SP-49 (cell line): ENCODE measurements around a stretch of chr5.

DNA sequence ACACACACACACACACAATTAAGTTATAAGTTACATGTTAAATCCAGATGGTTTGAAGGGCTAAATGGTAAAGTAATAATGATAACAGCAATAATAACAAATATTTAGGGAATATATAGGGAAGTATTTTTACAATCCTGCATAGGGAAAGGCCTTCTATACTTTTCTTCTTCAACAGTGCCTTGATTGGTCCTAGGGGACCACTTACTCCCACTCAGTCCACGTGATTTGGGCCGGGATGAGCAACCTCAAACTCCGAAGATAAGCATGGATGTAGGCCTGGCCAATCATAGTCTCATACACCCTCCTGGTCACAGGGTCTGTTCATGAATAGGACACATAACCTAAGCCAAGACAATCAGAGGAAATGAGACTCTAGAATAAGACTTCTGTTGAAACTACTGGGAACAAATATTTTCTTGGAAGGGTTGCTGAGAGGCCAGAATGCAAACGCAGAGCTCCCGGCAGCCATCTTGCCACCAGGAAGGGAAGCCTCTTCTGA is 68.2 kb downstream of the ARL15 start:
- PRO-cap = no peak

- PRO-cap = no peak
Measured at GRCh38 chr5:54303728-54304182, 6.6 kb downstream of the ARL15 start.

GRCh38 chr5:54390605-54391140 is 64.8 kb upstream of the HSPB3 start:
- PRO-cap = no peak

- PRO-cap = no peak
Measured at GRCh38 chr5:54533369-54534618, 16.2 kb downstream of the SNX18 start.

DNA sequence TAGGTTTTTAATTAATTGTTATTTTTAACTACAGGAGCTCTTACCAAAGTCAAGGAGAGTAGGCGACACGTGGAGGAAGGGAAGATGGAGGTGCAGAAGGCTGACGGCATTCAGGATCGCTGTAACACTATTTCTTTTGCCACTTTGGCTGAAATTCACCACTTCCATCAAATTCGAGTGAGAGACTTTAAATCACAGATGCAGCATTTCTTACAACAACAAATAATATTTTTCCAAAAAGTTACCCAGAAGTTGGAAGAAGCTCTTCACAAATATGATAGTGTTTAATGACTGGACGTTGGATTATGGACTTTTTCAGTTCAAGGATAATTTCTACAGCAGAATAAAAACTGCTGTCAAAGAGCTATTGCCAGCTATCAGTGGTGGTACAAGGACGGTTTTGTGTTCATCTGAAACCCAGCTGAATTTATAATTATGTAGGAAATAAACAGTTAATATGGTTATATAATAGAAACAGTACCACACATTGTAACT is 25.6 kb downstream of the SNX18 start:
- PRO-cap = no peak

DNA sequence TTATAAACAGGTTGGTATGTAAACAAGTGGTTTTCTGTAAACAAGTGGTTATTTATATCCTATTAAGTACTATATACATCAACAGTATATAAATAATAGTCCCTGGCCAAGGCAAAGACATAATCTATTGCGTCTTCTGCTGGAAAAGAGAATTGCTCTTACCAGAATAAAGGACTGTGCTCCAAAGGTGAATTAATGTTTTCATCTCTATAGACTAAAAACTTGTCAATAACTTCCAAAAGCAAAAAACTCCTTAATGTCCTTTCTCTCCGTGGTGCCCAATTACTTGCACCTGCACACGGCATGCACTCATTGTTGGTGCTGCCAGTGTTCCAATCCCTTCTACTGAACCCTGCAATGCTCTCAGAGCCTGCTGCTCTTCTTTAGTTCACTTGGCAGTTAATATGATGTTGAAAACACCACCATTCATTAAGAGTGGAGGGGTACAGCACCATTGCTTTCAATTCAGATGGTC is 69.8 kb downstream of the SNX18 start:
- PRO-cap = no peak

- PRO-cap = no peak
Measured at GRCh38 chr5:54774510-54774724, 211.0 kb downstream of the ESM1 start.

DNA sequence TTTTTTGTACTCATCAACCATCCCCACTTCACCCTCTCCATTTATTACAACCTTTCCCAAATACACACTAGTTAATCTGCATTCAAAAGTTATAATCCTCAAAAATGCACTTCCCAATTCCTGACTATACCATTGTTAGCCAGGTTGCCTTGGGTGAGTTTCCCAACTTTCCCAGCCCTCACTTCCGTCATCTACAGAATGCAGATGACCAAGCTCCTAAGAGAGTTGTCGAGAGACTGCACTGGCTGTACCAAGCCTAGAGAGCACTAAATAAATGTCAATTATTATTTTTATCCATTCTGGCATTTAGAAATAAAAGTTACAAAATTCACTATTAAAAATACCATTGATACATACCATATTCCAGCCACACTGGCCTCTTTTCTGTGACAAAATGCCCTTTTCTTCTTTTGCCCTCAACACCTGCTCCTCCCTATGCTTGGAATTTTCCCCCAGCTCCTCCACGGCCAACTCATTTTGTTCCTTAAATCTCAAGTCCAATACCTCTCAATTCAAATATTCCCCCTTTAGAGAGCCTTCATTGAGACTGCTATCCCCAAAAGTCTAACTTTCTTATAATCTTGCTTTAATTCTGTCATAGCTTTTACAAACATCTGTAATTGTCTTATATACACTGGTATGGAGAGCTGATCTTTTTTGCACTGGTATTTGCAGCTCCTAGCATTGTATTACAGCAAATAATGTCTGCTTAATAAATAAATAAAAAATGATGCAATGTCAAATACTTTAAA is 11.2 kb downstream of the PLPP1 start:
- PRO-cap = no peak

- PRO-cap = bidirectional peak, plus-strand start at chr5:55535183, minus-strand start at chr5:55535021
Measured at GRCh38 chr5:55535123-55535299, 247 bp upstream of the PLPP1 start.

DNA sequence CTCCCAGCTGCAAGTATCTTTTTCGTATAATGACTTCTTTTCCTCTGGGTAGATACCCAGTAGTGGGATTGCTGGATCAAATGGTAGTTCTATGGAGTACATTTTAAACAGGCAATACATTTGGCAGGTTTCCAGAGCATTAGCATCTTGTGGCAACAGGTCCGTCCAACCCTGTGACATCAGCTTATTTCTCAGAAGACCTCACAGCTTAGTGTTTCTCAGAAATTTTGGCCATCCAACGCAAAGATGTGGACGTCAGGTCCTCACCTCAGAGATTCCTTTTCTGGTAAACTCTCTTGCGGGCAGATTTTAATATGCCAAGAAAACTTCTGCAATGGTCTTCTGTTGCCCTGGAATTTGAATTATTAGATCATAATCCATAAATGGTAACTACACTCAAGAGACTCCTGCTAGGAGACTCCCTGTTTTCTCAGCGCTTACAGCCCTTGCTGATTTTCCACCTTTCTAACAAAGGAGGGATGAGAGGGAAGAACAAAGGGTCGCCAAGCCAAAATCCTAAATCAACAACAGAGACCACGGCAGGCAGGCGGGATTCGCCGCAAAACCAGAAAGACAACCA is 34.0 kb upstream of the PLPP1 start:
- PRO-cap = no peak

DNA sequence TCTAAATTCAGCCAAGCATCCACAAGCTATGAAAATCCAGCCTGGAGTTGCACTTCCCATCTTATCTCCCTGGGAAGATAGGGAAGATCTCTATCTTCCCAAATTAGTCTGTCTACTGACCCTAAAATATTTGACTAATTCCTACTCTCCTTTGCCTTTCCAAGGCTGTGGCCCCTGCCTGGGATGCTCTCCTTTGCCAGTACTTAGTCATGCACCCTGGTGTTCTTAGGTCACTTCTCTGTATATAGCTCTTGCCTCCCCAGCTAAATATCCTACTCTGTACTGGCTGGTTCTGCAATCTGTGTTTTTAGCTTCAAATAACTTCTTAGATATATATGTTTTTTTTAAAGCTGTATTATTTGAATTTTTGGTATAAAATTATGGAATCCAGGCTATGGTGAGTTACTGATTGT is 44.1 kb upstream of the PLPP1 start:
- PRO-cap = no peak

- PRO-cap = no peak
Measured at GRCh38 chr5:55969358-55969861, 25.4 kb downstream of the IL6ST start.

DNA sequence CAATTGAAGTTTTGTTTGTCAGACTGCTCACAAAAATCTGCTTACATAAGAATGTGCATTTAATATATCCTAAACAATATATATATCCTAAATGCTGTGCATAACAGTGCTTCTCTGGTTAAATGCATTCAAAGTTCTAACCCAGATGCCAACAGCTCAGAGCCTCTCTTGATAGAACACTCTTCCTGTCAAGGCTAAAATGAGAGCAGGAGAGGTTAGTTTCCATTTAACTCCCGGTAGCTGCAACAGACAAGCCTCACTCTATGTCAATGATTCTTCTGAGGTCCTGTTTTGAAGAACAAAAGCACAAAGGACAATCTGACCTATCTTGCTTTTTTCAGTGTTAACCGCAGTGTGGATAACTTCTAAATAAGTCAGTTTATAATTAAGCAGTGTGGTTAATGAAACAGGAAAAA is 80.8 kb downstream of the ANKRD55 start:
- PRO-cap = no peak

DNA sequence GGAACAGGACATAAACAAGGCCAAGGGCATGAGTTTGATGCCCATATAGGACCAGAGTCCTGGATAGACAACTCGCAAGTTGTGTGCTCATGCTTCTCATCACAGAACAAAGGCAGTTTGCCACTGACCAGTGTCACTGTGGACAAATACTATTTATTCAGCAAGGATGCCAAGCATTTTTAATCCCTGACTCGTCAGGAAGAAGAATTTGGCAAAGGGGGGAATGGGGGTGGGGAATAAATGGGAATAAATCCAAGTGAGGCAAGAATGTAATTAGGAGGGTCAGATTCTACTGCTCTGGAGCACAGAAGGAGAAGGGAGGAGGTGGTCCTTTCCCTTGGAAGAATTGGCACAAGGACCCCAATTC is 46.8 kb upstream of the ANKRD55 start:
- PRO-cap = no peak

DNA sequence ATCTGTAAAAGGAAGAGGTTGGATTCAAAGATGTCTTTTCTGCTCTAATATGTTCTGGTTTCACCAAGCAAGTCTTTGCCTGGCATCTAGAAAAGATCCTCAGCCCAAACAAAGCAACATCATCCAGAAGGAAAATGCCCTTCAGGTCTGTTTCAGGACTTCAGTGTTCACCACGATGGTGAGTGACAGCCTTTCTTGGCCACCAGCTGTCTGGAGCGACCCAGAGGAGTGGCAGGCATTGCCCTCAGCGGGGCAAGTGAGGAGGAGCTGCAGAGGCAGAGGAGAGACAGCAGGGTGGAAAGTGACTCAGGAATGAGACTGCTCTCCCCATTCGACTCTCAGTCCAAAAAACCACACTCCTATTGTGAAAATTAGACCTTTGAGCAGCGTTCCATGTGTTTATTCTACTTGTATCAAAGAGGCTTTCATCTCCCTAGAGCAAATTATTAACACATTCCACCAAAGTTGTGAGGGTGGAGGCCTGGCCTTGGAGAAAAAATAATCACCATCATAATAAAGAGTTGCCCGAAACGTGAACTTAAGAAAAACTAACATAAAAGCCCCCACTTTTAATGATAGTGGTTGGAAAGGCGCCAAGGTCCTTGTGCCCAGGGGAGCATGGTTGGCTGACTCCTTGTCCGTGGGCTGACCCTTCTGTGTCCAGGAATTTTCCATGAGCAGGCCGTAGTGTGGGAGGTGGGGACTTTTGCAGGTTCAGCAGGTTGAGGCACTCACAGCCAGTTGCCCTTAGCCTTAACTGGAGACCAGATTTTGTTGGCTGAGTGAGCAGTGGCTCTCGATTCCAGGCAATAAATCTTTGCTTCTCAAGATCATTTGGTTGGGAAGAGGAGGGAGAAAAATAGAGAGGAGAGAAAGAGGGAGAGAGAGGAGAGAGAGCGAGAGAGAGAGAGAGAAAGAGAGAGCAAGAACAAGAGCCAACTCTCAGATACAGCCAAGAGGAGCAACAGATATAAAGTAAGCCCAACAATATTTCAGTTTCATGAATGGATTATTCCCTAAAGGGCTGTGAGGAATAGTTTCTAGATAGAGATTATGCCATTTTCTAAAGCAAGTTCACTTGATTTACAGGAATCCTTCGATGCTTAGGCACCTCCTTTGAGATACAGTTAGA is 125.9 kb upstream of the ANKRD55 start:
- PRO-cap = no peak

GRCh38 chr5:56413963-56414324 is 180.8 kb upstream of the ANKRD55 start:
- PRO-cap = no peak

DNA sequence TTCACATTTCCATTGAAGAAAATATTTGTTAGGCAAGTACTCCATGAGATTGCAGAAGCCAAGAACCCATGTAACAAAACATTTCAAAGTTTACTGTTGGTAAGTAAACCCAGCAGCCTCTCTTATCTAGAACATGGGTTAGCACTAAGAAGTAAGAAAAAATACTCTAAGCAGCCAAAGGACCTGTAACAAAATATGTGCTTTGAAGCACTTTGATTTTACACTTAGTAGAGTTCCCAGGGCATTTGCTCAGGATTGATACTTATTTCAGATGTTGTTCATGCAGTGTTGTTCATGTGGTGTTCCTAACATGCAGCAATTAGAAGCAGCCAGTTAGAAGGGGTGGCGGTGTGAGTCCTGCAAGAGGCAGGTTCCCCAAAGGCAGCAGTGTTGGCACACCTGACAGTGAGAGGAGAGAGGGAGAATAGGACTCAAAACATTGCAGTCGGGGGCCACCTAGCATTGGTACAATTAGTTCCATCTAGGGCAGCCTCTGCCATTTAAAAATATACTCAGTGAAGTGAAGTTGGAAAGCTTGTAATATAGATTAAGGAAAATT is 8.8 kb downstream of the MAP3K1 start:
- PRO-cap = no peak

DNA sequence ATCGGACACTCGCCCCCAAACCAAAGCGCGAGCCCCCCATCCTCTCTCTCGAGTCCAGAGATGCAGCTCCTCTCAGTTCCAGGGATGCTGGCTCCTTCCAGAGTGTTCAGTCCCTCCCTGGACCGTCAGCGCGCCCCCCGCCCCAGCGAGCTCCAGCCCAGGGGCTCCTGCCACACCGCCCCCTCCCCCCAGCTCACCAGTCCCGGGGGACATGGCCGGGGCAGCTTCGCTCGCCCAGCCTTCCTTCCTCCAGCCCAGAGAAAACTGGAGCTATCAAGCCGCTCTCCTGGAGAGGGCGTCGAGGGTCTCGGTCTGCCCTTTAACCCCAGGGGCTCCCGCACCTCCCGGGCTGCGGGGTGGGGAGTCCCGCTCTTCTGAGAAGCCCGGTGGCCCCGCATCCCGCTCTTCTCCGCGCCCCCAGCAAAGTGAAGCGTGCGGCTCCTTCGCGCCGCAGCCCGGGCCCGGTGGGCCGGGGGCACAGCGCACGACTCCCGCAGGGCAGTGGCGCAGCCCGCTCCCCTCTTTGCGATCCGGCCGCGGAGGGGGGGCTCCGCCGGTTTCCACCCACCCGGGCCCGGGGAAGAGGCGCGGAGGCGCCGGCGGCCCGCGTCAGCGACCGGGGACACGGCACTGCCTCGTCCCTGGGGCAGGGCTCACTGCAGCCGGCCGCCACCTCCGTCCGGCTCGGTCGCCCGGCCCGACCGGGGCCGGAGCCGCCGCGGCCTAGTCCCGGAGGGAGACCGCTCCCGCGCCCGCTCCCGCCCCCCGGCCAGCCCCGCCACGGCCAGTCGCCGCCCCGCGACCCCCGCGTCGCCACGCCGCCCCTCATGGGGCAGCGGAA is 544 bp downstream of the MIER3 start:
- PRO-cap = no peak

DNA sequence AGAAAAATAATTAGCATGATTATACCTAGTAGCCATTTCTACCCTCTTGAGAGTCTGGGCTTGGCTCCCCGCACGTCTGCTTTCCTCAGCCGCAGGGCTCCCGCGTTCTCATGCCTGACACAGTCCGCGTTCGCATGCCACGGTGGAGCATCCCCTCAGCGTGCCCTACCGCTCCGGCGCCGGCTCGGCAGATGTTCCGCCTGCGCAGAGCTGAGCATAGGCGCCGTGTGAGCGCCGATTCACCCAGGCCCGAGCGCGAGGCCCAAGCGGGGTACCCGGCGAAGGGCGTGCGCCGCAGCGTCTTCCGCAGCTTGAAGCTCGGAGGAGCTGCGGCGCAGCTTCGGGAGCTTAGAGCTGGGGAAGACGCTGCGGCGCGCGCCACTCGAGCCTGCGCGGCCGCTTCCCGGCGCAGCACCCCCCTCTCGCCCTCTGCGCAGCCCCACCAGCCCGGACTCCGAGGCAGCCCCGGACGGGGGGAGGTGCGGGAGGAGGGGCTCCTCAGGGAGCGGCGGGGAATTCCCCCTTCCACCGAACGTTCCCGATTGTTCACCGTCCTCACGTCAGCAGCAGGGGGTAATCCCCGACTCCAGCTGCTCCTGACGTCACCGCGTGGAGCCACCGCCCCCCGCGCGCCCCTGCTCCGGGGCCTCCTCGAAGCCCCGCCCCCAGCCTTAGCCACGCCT is 595 bp upstream of the GPBP1 start:
- PRO-cap = bidirectional peak, plus-strand start outside the sequence, minus-strand start at position 431 of the sequence

DNA sequence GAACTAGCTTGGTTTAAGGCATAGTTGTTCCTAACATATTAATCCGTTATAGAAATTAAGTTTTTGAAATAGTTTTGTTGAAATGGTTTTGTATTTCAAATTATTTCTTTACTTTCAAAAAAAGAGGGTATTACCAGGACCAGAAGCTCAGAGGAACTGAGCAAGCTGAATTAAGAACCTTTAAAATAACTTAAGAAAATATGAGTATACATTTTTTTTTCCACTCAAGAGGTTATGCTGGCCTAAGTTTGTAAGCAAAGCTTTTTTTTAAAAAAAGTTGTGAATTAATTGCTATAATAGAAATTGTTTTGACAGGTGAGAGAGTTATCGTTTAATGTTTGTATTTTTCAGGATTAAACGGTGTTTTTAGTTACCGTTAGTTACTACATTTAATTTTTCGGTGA is 3.1 kb downstream of the GPBP1 start:
- PRO-cap = no peak